Measurements from ENCODE around the gene RAD21L1.

DNA sequence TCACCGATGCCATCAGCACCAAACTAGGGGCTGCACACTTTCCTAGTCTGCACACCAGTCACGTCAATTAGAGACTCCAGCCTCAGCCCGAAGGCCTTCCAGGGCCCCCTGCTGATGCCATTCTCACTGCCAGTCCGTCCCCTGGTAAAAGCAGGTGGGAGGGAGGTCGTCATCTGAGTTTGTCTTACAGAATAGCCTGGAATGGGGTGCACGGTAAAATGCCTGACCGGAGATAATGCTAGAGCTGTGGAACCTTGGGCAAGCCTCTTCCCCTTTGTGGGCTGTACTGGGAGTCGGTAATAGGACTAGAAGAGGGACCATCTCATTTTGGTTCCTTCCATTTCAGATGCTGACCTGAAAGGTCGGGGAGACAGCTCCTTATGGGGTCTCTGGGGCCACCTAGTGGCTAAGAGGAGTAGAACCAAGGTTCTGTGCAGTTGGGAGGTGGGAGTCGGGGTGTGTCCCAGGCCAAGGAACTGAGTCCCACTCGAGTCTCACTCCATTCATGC is 5.1 kb downstream of the SOX12 start:
- RRBS, result no CpG with 5 or more reads among the region's 11 CpGs

- RRBS, result no CpG with 5 or more reads among the region's 9 CpGs
These were observed 25.5 kb downstream of the RBCK1 start for GRCh38 chr20:433515-434081.

DNA sequence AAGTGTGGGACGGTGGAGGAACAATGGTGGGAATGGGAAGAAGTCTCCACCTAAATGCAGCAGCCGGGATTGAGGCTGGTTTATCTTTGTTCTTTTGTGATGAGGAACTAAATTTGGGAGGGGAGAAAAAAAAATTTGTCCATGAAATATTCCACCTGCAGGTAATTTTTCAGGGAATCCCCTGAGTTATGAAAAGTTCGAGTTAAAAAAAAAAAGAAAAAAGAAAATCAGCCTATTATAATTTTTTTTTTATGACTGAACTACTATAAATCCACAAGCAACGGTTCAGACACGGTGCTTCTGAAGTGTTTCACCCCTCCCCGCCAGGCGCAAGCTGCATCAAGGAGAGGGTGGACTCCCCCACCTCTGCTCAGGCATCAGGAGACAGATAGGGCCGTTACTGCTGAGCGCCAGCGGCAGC is 21.2 kb upstream of the TBC1D20 start:
- RRBS, result no CpG with 5 or more reads among the region's 10 CpGs

DNA sequence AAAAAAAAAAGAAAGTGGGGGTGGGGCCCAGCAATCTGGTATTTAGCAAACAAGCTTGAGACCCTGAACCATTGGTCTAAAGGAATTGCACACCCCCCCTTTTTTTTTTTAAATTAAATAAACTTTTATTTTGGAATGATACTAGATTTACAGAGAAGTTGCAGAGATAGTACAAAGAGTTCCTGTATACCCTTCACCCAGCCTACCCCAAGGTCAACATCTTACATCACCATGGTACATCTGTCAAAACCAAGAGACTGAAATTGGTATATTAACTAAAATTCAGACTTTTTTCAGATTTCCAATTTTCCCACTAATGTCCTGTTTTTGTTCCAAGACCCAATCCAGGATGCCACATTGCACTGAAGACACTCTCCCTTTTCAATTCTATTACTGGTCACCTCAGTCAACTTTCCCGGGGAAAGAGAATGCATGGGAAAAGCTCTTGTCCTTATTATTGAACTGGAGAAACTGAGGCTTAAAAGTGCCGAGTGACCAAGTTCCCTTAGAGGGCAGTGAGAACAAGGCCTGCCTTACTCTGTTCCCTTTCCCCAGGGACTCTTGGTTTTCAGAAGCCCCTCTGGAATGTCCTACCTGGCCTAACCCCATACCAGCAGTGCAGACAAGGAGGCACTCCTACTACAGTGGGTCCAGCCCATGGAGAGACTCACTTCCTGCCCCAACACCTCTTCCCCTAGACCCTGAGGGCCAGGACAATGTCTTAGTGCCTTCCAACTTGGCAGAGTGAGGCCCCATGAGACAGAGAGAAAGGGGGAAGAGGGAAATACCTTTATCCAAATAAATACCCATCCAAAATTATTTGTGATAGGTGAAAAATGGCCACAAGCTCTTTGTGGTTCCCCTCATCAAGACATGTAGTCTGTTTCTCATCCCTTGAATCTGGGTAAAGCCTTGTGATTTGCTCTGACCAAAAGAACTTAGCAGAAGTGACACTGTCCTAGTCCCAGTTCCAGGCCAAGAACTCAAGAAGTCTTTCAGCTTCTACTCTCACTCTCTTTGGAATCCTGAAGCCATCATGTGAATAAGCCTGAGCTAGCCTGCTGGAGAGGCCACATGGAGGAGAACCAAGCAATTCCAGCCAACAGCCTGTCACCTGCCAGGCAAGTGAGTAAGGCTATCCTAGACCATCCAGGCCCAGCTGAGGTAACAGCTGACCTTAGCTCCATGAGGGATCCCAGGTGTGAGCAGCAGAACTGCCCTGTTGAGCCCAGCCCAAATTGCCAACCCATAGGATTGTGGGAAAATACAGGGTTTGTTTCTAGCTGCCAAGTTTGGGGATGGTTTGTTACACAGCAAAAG is 6.0 kb downstream of the SRXN1 start:
- RRBS, result no CpG with 5 or more reads among the region's 2 CpGs

DNA sequence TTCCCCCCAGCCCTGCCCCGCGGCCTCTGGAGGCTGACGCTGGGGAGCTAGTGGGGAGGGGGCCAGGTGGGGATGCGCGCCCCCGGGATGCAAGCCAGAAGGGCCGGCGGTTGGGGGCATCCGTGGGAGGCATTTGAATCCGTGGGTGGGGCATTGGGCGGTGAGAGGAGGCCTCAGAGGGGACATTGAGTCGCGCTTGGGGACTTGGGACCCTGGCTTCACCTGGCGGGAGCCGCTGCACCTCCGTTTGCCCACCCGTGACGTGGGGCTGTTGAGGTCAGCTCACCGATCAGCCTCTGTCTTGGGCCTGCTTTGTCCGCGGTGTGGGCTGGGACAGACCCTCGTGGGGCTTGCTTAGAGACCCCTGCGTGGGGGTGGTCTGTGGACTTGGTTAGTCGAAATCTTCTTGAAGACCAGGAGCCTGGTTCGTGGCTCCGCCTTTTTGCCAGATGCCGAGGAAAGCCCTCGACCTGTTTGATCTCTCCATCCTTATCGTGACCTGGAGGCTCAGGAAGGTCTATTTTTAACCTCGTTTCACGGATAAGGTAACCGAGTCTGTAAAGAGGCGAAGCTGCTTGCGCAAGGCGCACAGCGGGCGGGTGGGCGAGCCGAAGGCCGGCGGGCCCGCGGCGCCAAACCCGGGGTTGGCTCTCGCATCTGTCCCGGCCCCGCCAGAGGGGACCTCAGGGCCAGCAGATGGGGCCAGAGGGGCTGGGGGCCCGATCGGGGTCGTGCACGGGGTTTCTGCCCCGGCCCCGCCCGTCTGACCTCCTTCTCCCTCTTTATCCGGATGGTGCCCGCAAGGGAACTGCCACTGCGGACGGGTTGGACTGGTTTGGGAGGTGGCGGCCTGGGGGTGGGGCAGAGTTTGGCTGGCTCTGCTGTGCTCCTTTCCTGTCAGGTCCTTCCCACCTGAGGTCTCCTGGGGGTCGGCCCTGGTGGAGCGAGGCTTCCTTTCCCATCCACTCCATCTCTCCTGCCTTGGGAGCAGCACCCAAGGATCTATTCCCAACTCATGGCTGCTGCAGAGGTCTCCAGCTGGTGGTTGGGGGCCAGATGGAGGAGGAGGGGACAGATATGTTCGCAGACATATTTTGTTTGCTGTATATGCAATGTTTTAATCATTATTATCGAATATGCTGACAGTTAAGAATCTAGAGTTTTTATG is 8.5 kb downstream of the FAM110A start:
- RRBS, result 17% methylated on average over 10 of the region's 64 CpGs

- RRBS, result no CpG with 5 or more reads among the region's 6 CpGs
These were observed 34.7 kb downstream of the ANGPT4 start for GRCh38 chr20:881413-881789.

DNA sequence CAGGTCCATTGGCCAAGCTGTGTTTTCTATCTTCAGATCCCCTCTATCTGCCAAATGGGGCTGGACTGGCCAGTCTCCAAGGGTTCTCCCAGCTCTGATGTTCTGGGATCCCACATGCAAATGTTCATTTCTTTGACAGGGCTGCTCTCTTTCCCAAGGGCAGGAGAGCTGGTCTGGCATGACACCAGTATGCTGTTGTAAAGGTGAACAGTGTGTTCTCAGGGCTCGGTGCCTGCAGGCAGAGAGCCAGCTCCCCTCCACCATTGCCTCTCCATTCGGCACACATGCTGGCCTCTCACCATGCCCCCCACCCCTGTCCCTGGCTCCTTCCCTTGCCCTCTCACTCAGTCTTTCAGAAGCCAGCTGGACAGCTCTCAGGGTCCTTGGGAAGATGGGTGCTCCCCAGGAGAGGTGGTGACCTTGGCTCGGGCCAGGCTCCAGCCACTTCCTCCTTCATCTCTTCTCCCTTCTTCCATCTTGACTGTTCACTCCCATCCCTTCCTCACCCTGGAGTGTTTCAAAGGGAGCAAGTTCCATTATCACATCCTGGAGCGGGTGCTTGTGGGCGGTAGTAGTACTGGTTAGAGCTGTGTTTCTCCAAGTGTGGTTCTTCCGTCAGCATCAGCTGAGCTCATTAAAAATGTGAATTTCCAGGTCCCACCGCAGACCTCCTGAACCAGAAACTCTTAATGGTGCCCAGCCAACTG is 24.7 kb downstream of the ANGPT4 start:
- RRBS, result no CpG with 5 or more reads among the region's 7 CpGs

DNA sequence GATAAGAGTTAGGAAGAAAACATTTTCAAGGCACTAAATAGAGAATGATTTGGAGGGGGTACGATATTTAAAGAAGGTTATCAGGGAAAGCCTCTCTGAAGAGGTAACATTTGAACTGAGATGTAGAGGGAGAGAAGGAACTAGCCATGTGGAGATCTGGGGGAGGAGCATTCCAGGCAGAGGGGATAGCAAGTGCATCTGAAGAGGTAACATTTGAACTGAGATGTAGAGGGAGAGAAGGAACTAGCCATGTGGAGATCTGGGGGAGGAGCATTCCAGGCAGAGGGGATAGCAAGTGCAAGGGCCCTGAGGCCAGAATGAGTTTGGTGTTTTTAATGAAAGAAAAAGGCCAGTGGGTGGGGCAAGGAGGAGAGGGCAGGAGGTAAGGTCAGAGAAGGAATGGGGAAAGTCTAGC is 33.3 kb upstream of the ANGPT4 start:
- RRBS, result no CpG with 5 or more reads among the region's 1 CpG

DNA sequence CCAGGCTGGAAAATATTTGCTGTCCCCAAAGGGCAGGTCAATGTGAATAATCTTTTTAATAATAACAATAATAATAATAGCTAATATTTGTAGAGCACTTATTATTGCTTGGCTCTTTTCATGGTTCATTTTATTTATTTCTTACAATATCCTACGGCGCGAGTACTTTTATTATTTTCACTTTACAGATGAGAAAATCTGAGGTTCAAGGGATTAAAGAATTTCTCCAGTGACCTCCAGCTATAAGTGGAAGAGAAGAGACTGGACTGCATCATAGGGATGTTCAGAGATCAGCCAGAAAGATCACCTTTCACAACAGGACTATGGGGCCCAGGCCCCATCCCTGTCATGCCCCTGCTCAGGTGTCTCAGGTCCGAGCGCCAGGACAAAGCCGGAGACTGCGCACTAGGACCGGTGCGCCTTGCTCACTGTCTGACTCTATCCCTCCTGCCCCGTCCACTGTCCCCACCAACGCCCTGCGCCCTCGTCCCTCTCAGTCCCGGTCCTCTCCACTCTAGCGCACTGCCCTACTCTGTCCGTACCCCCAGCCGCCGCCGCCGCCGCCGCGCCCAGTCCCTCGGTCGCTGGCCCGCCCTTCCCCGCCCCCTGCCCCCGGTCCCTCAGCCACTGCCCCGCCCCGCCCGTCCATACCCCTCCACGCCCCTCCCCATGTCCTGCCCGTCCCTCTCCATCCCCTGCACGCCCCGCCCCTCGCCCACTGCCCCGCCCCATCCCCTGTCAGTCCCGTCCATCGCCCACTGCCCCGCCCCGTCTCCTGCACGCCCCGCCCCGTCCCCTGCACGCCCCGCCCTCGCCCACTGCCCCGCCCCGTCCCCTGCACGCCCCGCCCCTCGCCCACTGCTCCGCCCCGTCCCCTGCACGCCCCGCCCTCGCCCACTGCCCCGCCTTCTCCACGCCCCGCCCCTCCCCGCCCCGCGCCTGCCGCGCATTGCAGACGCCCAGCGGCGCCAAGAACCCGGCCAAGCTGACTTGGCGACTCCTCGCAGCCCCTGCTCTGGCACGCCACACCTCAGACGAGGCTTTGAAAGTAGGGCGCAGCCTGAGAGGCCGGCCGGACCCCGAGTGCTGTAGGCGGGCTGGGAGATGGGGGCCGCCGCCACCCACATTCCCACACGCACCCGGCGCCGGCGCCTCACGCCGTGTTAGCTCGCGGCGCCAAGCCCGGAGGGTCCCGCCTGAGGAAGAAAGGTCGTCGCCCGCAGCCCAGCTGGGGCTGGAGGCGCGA is at the start of gene RAD21L1:
Gene RAD21L1 (plus strand): TSS at position 952 of the 1,246 bp plus-strand sequence.
- RRBS, result 1% methylated on average over 33 of the region's 97 CpGs

- RRBS, result no CpG with 5 or more reads among the region's 1 CpG
These were observed 7.2 kb upstream of the SDCBP2 start for GRCh38 chr20:1336146-1336479.

- RRBS, result no CpG with 5 or more reads among the region's 5 CpGs
These were observed 2.4 kb downstream of the FKBP1A start for GRCh38 chr20:1390428-1390864.

GRCh38 chr20:1390952-1391557 is 1.8 kb downstream of the FKBP1A start:
- RRBS, result no CpG with 5 or more reads among the region's 10 CpGs

DNA sequence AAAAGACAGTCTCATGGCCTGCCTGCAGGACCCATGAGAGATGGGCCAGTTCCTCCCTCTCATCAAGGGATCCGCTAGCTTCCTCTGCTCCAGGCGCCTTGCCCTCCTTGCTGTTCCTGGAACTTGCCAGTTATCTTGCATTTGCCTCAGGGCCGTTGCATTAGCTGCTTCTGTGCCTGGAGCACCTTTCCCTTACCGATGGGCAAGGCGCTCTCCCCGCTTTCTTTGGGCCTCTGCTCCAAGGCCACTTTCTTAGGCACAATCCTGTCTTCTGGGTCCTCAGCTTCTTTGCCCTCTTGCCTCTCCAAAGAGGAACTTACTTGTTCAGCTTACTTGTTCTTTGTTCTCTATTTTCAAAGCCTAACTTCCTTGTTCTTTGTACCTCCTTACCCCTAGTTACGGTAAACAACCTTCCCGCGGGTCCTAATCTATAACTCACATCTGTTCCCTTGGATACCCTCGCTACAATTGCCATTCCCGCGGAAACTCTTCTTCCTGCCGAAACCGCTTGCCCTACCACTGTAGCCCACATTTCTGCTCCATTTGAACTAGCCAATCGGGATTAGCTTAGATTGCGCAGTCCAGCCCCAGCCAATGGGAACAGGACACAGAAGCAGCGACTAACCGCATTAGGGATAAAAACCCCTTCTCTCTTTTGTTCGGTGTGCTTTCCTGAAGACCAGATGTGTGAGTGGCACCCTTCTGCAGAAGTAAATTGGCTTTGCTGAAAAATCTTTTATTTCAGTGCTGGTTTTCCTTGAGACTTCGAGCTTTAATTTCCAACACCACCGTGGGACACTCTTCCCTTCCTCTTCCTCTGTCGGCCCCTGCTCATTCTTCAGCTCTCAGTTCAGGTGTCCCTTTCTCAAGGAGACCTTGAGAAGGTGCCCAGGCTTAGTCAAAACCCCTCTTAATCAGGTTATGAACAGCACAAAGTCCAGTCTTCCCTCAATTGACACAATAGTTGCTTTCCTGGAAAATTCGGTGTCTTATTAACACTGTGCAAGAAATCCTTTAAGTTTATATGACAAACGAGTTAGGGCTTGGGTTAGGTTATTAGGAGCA is 1.1 kb upstream of the NSFL1C start:
- RRBS, result no CpG with 5 or more reads among the region's 24 CpGs

- RRBS, result no CpG with 5 or more reads among the region's 3 CpGs
These were observed 6.3 kb upstream of the SIRPG start for GRCh38 chr20:1663856-1664227.

DNA sequence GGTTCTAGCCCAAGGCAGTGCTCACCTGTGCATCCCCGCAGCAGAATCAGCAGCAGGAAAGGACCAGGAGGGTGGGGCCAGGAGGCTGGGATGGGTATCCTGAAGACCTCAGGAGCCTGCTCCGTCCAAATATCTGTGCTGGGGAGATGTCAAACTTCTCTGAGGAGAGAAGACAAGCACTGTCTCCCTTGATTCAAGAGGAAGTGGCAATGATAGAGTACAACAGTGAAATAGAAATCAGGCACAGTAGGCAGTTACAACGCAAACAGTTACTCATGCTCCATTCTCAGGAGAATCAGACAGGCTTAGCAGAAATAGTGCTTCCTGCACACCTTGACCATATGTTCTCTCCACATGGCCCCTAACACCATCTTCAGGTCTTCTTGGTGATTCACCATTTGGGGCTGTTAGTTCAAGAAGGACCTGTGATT is 28.7 kb upstream of the SIRPG start:
- RRBS, result no CpG with 5 or more reads among the region's 3 CpGs

DNA sequence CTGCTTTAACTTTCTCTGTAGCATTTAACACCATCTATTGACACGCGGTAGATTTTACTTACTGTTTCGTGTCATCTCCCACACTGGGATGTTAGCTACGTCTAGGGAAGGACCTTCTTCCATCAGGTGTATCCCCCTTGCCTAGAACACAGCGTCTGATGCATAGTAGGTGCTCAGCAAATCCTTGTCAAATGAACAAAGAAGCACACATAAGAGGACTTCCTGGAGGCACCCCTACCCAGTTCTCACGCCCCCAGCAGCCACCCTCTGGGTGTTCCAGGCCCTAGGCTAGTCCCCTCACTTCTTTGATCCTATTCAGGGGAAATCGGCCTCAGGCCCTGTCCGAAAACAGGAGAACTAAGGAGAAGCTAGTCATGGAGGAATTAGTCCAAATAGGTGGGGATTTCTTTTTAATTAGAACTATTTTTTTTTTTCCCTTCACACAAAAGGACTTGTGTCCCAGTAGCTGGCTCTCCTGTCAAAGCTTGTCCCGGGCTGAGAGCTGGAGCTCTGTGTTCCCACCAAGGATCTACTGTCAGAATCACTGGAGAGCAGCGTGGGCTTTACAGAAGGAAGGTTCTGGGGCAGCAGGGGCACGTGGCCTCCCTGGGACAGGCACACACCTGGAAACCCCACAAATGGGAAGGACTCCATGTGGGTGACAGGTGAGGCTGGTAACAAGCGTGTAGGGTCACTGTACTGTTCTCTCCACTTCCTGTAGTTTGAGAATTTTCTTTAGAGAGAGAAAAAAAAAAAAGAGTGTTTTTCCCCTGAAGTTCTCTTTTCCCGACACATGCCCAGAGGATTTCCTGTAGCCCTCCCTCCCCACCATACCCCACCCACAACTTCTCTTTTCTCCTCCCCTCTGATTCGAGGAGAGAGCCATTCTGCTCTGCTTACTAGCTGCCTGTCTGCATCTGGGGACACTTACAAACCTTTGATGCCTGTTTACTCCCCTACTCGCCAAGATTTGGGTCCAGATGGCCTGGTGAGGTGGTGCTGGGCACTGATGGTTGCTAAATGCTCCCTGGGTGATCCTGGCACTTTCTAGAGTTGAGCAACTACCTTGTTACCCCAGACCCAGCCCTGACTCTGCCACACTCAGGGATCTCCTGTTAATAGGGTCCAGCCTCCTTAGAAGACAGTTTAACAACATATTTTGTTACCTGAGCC is 84.3 kb upstream of the SIRPA start:
- RRBS, result no CpG with 5 or more reads among the region's 15 CpGs

GRCh38 chr20:1824873-1825398 is 70.3 kb upstream of the SIRPA start:
- RRBS, result no CpG with 5 or more reads among the region's 6 CpGs

GRCh38 chr20:1860484-1861025 is 34.7 kb upstream of the SIRPA start:
- RRBS, result no CpG with 5 or more reads among the region's 6 CpGs

DNA sequence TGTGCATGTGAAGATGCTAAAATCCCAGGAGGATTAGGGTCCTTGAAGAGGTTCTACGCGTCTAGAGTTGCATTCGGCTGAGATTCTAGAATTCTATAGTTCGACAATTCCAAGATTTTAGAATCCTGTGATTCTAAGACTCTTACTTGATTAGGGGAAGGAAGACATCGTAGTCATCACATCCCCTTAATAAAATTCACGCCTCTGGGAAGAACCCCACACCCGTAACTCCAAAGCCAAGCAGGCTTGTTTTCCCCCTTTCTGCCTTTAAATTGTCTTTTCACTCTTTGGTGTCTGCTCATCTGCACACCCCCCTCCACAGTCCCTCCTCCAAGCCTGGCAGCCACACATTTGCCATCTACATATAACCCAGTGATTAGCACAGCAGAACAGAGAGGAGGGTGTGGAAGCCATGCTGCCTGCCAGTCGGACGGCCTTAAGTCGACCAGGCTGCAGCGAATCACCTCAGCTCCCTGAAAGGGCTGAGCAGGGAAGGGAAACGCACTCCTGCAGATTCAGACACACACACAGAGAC is 11.5 kb upstream of the SIRPA start:
- RRBS, result no CpG with 5 or more reads among the region's 12 CpGs

All from retinal pigment epithelial cell (primary cell).